Mammary microvascular endothelial cell (primary cell): Measurements from ENCODE around the genes CXorf49, NHSL2, ERCC6L and PABPC1L2B.

DNA sequence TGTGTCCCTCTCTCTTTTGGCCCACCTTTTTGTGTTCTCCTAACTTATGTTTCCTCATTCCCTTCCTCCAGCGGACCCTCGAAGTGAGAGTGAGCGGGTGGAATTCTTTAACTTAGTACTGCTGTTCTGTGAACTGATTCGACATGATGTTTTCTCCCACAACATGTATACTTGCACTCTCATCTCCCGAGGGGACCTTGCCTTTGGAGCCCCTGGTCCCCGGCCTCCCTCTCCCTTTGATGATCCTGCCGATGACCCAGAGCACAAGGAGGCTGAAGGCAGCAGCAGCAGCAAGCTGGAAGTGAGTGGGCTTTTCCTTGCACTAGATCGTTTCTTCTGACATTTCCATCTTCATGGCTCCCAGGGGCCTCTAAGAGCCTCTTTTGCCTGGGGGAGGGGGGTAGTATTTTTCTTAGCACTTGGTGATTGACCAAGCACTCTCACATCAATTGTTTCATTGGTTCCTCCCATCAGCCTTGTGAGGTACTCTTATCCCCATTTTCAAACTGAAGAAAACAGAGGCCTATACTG, 5.8 kb downstream of the MED12 start:
- RAMPAGE, long total RNA = no peak

DNA sequence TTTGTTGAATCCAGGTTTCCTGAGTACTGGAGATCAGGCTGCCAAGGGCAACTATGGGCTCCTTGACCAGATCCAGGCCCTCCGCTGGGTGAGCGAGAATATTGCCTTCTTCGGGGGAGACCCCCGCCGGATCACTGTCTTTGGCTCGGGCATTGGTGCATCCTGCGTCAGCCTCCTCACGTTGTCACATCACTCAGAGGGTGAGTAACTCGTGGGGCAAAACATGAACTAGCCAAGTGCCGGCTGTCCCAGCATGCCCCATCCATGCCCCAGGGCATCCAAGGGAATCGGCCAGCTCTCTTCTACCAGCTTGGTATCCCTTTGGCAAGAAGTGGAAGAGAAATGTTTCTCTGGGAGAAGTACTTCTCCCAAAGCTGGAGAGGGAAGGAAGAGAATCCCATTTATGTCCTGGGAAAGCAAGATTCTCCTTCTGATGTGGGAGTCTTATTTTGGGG, 19.5 kb downstream of the NLGN3 start:
- RAMPAGE, long total RNA = no peak

GRCh38 chrX:71296513-71296779, 5.1 kb upstream of the ITGB1BP2 start:
- RAMPAGE, long total RNA = no peak

GRCh38 chrX:71389405-71389683, 23.2 kb downstream of the TAF1 start:
- RAMPAGE, long total RNA = no peak

- RAMPAGE, long total RNA = no peak
These were observed 26.4 kb downstream of the TAF1 start for GRCh38 chrX:71392402-71393011.

- RAMPAGE, long total RNA = no peak
These were observed 55.0 kb downstream of the TAF1 start for GRCh38 chrX:71421040-71421604.

- RAMPAGE, long total RNA = no peak
These were observed 5.3 kb upstream of the CXCR3 start for GRCh38 chrX:71623707-71624001.

DNA sequence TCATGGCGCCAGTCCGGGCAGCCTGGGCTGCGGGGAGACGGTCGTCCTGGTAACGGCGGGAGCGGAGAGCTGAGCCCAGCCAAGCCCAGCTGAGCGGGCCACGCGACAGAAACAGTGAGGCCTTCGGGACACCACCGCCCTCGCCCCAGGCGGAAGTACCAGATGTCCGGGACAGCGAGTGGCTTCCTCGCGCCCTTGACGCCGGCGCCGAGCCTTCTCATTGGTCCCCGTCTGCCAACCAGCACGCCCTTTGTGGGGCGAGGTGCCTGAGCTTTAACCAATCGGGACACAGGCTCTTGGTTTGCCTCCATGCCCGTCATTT, at the start of gene CXorf49:
TSS of gene CXorf49 (minus strand) at position 138 of the 322 bp plus-strand sequence.
- RAMPAGE, long total RNA = no peak

GRCh38 chrX:71910360-71910985, at the start of gene NHSL2:
Gene NHSL2 (plus strand): TSS chrX:71910845.
- RAMPAGE, long total RNA = no peak

GRCh38 chrX:72041829-72042934, 131.5 kb downstream of the NHSL2 start:
- RAMPAGE, long total RNA = no peak

DNA sequence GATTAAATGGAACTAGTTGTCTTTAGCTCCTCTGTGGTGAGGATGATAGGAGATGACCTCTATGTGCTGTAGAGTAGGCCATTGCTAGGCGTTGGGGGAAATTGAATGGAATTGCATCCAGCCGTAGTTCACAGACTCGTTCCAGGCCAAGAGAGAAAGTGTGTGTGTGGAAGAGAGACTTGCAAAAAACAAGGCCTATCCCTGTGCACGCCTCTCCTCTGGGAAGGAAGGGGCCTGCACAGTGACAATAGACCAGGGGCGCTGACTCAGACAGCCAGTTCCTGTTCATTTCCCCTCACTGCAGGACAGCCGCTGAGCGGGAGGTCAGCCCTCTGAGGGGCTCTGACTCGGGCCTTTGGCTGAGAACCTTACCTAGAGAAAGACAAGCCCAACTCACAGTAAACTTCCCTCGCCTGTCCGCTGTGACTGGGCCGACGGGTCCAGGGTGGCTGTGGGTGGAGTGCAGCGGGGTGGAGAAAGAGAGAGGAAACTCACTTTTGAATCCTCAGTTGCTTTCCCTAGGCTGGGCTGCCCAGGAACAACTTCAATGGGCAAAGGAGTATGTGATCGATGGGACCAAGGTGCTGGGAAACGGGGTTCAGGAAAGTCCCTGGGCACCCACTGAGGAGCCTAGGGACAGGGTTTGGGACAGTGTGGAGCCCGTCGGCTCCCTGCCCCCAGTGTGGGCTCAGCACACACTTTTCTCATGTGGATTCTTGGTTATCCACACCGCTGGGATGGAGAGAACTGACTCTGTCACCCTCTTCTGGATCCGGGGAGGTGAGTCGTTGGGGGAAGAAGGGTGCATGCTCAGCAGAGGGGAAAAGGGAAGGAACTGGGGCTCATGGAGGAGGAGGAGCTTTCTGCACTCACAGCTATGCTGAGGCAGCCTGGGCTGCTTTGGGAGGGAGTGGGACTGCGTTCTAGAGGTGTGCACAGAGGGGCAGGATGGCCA, 101.8 kb upstream of the PIN4 start:
- RAMPAGE, long total RNA = start-site peak on the plus strand centred at position 395 of the sequence, 245 bp wide, 324 and 131 reads in 2 replicates

- RAMPAGE, long total RNA = start-site peak on the minus strand at chrX:72238985-72239032, 124 and 33 reads in 2 replicates
These were observed at the start of gene ERCC6L for GRCh38 chrX:72238400-72239564. Gene ERCC6L (minus strand): TSS chrX:72239027.

DNA sequence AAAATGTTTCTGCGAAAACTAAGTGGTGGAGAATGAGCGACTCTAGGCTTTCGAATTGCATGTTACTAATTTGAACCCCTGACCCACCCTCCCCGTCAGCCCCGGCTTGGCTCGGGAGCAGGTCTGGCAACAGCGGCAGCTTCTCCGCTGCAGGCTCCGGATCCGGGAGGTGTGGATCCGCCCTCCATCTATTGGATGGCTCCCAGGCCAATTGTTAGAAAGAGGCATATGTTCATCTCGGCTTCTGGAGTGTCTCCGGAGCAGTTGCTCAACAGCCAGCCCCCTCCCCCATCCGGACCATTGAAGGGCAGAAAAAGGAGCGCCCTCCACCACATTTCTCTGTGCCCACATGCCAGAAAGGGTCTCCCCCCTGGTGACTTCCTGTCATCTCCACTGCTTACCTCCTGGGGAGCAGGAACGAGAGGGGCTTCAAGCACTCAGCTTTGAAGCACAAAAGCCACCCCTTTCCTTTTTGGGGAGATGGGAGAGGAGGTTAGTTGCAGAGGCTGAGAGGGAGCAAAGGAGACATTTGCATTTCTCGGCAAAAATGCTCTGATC, 3.2 kb upstream of the CITED1 start:
- RAMPAGE, long total RNA = no peak

DNA sequence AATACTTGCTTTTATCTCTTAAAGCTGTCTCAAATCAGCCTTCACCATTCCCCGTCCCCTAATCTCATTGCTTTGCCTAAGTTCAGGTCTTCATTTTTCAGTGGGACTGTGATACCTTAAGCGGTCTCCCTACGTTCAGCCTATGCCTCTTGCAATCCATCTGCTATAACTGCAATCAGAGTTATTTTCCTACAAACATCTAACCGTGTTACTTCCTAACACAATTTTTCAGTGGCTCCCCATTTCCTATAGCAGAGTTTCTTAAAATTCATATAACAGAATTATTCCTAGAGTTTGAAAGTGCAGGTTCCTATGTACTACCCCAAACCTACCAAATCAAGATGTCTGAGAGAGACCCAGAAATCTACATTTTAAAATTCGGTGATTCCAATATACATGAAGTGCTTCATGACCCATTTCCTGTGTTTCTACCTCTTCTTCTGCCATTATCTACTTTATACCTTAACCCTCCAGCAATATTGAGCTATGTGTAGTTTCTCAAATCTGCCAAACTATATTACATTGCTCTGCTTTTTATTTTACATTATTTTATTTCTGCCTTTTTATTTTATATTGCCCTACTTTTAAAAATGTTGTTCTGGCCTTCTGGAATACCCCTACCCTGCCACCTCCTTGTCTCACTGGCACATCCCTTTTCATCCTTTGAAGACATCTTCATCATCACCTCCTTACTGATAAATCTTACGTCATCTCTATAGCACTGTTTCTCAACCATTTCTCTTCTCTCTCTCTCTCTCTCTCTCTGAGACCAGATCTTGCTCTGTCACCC, 24.5 kb downstream of the HDAC8 start:
- RAMPAGE, long total RNA = no peak

- RAMPAGE, long total RNA = no peak
These were observed at the start of gene PABPC1L2B for GRCh38 chrX:73002712-73003165. Gene PABPC1L2B (plus strand): TSS chrX:73002939.

GRCh38 chrX:73510978-73511705, 51.9 kb upstream of the CHIC1 start:
- RAMPAGE, long total RNA = no peak

DNA sequence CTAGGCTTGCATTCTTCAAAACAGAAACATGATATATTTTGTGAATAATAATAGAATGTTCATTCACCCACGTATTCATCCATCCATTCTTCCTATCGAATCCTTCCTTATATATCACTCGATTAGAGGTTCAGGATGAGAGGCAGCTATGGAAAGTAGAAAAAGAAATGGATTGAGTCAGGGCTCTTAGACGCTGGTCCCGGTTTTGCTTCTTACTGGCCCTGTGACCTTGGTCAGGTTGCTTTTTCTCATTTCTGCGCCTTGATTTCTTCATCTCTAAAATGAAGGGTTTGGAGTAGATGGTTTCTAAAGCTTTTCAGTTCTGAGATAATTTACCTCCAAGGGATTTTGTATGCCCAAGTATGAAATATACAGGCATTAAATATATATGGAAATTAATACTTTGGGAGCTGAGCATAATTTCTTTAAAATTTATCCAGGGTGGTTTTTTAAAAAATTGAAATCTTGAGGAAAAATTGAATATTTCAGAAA, 1.0 kb downstream of the CHIC1 start:
- RAMPAGE, long total RNA = no peak

- RAMPAGE, long total RNA = no peak
These were observed 96.5 kb upstream of the ZCCHC13 start for GRCh38 chrX:74207358-74208029.

DNA sequence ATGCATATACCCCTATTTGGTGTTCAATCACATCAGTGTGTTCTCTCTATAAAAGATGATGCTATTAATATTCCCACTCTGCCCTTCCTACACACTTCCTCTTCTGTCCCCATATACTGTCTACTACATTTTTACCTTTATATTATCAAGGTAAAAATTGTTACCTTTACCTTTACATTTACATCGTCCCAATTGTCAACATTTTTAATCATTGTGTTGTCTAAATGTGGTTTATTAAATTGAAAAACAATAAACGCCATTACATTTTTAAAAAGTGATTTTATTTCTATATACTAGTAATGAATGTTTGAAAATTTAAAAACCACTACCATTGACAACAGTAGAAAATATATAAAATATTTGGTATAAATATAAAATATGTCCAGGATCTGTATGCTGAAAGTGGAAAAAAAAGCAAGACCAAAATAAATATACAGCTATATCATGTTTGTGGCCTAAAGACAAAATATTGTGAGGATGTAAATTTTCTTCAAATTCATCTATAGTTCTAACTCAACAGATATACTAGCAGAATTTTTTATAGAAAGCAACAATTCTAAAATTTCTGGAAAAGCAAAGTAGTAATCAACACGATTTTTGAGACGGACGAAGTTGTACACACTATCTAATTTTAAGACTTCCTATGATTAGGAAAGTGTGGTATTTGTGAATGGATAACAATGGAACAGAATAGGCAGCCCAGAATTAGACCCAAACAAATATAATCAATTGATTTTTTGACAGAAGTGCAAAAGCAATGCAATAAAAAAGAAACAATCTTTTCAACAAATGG, 94.1 kb upstream of the ZCCHC13 start:
- RAMPAGE, long total RNA = no peak

- RAMPAGE, long total RNA = no peak
These were observed 62.1 kb upstream of the ZCCHC13 start for GRCh38 chrX:74241727-74242386.